Neural cell (in vitro differentiated cells): ENCODE measurements around a stretch of chr17.

- RAMPAGE, long total RNA, result no peak
Observed at GRCh38 chr17:38734090-38734826, 4.1 kb downstream of the CISD3 start.

- RAMPAGE, long total RNA, result no peak
Observed at GRCh38 chr17:38751350-38751613, 1.3 kb upstream of the PSMB3 start.

GRCh38 chr17:38825536-38825925 lies 410 bp upstream of the CWC25 start:
- RAMPAGE, long total RNA, result no peak

DNA sequence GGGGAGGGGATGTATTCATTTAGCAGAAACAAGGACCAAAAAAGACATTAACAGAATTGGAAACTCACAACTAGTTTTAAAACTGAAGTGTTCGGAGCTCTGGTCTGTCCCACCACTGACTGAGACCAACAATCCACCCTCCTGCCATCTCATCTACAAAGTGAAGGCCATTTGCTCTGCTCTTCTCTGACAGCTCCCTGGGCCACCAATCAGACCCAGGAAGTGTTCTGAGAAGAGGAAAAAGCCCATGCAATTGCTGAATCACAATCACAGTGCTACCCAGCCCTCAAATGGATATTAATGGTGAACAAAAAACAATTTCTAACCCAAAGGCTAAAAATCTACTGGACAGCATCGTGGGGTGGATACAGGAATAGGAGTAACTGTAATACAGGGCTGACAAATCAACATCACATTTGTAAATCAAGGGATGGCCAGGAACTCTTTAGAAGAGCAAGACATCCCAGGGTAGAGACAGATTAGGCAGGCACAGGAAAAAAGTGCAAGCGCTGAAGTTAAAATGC lies 2.0 kb downstream of the RPL23 start:
- RAMPAGE, long total RNA, result no peak

- RAMPAGE, long total RNA, result no peak
Observed at GRCh38 chr17:38861281-38861962, 7.9 kb upstream of the RPL23 start.

- RAMPAGE, long total RNA, result no peak
Observed at GRCh38 chr17:38895684-38895957, 25.8 kb downstream of the LASP1 start.

DNA sequence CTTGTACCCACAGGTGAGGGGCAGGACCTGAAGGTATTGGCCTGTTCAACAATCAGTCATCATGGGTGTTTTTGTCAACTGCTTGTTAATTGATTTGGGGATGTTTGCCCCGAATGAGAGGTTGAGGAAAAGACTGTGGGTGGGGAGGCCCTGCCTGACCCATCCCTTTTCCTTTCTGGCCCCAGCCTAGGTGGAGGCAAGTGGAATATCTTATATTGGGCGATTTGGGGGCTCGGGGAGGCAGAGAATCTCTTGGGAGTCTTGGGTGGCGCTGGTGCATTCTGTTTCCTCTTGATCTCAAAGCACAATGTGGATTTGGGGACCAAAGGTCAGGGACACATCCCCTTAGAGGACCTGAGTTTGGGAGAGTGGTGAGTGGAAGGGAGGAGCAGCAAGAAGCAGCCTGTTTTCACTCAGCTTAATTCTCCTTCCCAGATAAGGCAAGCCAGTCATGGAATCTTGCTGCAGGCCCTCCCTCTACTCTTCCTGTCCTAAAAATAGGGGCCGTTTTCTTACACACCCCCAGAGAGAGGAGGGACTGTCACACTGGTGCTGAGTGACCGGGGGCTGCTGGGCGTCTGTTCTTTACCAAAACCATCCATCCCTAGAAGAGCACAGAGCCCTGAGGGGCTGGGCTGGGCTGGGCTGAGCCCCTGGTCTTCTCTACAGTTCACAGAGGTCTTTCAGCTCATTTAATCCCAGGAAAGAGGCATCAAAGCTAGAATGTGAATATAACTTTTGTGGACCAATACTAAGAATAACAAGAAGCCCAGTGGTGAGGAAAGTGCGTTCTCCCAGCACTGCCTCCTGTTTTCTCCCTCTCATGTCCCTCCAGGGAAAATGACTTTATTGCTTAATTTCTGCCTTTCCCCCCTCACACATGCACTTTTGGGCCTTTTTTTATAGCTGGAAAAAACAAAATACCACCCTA lies 46.4 kb downstream of the FBXO47 start:
- RAMPAGE, long total RNA, result no peak

DNA sequence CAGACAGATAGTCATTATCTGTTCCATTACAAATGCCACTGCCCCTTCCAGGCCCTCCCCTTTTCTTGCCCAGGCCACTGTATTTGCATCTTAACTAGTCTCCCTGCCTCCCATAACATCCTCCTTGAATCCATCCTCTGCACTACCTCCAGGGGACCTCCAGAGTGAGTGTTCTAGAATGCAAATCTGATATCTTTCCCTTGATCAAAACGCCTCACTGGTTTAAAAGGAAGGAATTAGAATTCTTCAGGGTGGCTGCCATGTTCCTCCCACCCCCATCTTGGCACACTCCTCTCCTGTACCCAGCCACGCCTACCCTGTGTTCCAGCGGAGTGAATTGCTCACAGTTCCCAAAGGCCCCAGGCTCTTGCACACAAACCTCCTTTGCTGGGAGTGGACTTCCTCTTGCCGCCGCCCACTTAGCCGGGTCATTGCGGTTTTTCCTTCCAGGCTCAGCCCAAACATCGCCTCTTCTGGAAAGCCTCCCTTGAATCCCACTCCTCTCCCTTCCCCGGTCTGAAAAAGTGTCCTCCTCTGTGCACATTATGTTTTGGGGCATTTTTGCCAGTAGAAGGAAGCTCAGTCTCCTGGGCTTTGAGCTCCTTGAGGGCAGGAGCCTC lies 35.0 kb upstream of the FBXO47 start:
- RAMPAGE, long total RNA, result no peak

GRCh38 chr17:39012094-39012426 lies 44.9 kb upstream of the FBXO47 start:
- RAMPAGE, long total RNA, result no peak

DNA sequence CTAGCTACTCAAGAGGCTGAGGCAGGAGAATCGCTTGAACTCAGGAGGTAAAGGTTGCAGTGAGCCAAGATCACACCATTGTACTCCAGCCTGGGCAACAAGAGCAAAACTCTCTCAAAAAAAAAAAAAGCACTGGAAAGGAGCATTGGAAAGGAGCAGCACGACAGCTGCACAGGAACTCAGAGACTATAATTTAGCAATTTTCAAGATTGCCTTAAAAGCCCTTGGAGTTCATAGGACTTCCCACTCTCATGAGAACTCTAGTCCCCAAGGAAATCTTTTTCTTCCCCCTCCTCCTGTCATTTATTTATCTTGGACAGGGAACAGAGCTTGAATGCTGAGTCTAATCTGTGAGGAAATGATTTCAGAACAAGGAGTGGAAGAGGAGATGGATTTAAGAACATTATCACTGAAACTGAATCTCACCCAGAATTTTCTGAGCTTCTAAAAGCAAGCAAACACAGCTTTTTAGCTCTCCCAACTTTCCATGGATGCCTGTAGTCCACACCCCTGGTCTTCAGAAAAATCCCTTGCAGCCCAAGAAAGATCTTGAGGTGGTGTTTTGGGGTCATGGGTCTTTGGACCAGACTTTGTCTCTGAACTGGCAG lies 68.9 kb downstream of the PLXDC1 start:
- RAMPAGE, long total RNA, result no peak

DNA sequence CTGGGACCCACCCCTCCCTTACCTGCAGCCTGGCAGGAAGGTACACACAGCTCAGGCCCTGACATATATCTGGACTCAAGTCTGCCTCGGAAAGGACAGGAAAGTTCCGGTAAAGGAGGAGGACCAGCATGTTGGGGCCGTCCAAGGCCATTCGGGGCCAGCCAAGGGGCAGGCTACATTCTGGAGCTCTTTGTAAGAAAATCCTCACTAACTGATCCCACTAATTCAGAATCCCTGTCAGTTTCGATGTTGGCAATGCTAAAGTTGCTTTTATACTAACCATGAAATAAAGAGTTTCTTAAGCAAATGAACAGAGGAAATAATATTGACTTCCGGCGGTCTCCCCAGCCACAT lies 54.9 kb downstream of the PLXDC1 start:
- RAMPAGE, long total RNA, result no peak

DNA sequence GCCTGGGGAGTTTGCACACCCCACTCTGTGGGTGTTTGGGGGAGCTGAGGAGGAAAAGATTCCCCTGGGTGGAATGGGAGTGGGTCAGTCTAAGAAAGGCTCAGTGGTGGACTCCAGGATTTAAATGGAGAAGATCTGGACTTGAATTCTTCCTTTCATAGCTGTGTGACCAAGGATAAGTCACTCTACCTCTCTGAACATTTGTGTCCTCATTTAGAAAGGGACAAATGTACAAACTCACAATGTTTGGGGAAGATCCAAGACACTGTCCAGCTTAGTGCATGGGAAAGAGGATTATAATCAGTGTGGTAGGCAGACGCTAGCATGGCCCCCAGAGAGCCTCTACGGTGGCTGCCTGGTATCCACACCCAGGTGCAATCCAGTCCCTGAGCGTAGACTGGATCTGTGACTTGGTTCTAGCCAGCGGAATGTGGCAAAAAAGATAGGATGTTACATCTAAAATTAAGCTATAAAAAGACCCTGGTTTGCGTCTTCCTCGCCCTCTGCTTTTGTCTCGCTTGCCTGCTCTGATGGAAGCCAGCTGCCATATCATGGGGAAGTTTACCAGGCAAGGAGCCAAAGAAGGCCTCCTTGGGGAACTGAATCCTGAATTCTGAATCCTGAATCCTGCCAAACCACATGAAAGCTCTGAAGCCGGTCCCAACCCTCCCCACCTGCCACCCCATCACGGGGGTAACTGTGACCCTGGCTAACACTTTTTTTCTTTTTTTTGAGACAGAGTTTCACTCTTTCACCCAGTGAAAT lies 51.7 kb downstream of the PLXDC1 start:
- RAMPAGE, long total RNA, result no peak

GRCh38 chr17:39169107-39169315 lies 3.0 kb upstream of the ARL5C start:
- RAMPAGE, long total RNA, result no peak

- RAMPAGE, long total RNA, result no peak
Observed at GRCh38 chr17:39212162-39212650, 12.1 kb downstream of the RPL19 start.

DNA sequence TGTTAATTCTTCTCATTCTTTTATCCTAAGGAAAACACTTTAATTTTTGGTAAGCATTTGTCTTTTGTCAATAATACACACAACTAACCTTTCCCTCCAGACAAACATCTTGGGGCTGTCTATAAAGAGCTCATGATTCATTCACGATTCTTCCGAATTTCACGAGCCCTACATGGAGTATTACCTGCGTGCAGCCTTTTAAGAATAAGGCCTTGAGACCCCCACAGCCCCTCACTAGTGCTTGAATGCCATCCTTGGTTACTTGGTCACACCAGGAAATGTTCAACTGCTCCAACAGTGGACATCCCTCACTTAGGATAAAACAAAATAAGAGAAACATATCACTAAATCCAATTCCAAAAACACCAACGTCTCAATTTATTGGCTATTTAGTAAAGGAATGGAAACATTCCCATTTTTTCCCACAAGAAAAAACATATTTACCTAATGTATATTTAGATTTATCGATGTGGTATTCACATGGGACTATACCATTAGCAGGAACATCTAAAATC lies 56.9 kb upstream of the STAC2 start:
- RAMPAGE, long total RNA, result no peak

GRCh38 chr17:39400101-39400907 lies 1.1 kb downstream of the FBXL20 start:
- RAMPAGE, long total RNA, result no peak

GRCh38 chr17:39404097-39404944 lies 2.9 kb upstream of the FBXL20 start:
- RAMPAGE, long total RNA, result no peak

- RAMPAGE, long total RNA, result no peak
Observed at GRCh38 chr17:39407362-39408238, 6.2 kb upstream of the FBXL20 start.

DNA sequence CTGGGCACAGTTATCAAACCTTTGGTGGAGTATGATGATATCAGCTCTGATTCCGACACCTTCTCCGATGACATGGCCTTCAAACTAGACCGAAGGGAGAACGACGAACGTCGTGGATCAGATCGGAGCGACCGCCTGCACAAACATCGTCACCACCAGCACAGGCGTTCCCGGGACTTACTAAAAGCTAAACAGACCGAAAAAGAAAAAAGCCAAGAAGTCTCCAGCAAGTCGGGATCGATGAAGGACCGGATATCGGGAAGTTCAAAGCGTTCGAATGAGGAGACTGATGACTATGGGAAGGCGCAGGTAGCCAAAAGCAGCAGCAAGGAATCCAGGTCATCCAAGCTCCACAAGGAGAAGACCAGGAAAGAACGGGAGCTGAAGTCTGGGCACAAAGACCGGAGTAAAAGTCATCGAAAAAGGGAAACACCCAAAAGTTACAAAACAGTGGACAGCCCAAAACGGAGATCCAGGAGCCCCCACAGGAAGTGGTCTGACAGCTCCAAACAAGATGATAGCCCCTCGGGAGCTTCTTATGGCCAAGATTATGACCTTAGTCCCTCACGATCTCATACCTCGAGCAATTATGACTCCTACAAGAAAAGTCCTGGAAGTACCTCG lies 1.1 kb downstream of the CDK12 start:
- RAMPAGE, long total RNA, result no peak

GRCh38 chr17:39503283-39504363 lies 42.3 kb downstream of the CDK12 start:
- RAMPAGE, long total RNA, result no peak